T47D (cell line): Measurements from ENCODE around the gene P2RY4.

DNA sequence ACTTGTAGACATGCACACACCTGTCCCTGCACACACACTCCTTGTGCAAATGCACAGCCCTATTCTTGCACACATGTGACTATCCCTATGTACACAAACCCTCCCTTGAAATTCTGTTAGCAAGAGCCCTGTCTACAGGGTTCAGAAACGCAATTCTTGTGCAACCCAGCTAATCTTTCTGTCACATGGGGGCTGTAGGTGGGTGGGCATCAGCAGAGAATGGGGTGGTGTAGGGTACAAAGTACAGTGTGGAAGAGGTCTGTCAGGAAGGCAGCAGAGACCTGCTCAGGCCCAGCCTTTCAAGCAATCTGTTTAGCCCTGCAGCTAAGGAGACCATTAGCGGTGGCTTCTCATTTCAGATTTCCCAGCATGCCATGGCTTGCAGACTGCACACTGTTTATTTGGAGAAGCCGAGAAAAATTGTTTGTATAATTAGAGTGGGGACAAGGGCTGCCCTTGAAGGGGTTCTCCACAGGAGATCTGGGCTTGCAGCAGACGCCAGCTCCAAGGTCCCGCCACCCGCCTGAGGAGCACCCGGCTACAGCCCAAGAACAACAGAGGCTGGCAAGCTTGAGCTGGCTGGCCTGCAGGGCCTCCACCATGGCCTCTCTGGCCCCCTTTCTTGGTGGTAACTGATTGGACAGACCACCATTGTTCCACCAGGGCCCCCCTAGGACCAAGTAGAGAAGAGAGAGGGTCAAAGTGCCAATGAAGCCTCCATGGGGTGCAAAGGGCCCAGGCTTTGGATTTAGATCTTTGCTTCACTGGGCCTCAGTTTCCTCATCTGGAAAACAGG is 144.1 kb upstream of the PJA1 start:
- RRBS: no CpG with 5 or more reads among the region's 7 CpGs

GRCh38 chrX:70260077-70260418 is at the start of gene P2RY4:
P2RY4 (minus strand) TSS chrX:70260204.
- RRBS: no CpG with 5 or more reads among the region's 4 CpGs

DNA sequence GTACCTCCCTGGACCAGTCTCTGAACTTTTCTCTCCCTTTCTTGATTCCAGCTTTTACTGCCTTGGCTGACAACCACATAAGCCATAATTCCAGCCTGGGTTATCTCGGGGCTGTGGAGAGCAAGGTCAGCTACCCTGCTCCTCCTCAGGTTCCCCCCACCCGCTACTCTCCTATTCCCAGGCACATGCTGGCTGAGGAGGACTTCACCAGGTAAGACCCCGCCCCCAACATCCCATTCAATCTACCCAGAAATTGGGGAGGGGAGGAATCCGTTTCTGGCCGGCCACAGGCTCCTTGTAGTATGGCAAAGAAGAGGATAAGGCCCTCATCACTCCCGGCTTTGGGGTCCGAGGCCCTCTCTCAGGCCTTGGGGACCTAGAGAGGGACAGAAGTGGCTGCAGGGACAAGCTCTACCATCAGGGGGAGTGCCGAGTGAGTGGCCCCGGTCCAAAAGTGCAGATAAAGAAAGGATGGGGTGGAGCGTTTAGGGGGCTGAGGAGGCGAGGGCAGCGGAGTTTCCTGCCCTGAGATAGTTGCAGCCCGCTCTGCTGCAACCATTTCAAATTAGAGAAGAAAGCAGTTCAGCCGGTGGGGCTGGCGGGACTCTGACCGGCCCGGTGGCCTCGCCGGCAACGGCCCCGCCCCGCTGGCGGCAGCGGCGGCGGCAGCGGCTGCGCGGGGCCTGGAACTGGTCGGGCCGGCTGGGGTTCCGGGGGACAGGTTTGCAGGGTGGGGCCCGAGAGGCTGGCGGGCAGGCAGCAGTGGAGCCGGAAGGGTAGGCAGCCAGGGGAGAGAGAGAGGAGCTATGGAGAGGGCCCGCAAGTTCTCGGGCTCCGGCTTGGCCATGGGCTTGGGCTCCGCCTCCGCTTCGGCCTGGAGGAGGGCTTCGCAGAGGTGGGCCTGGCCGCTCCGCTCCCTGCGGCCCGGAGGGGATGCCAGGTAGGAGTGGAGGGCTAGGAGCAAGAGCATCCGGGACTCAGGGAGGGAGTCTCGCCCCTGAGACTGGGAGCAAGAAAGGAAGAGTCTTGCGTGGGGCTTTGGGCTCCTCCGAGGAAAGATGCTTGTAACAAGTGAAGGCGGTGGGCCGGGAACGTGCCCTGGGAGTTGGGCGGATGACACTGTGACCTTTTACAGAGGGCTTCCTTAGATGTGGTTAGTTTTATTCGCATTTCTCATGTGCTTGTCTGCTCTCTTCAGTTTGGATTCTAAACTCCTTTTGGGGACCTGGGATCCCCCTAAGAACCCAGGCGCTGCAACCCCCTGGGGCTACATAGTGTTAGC is 7.6 kb downstream of the DLG3 start:
- RRBS: 1% methylated on average over 33 of the region's 56 CpGs

- RRBS: no CpG with 5 or more reads among the region's 7 CpGs
Measured at GRCh38 chrX:70491958-70492427, 47.4 kb downstream of the DLG3 start.

DNA sequence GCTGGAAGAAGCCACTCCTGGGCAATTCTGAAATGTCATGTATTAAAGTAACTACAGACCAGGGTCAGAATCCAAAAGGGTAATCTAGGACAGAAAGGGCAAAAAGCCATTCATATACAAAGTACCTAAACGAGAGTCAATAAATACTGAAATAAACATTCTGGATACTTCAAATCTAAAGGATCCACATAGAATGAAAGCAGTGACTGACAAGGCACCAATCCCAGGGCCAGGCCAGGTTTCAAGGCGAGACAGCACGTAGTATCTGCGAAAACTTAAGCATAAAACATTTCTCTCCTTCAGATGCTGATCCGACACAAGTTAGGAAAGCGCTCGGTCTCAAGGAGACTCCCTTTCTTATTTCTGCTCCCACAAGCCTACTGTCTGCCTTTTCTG is 901 bp downstream of the SNX12 start:
- RRBS: no CpG with 5 or more reads among the region's 7 CpGs

GRCh38 chrX:71103532-71103952 is 3.0 kb downstream of the CXorf65 start:
- RRBS: no CpG with 5 or more reads among the region's 6 CpGs

GRCh38 chrX:71108717-71109439 is 2.3 kb upstream of the CXorf65 start:
- RRBS: no CpG with 5 or more reads among the region's 8 CpGs

DNA sequence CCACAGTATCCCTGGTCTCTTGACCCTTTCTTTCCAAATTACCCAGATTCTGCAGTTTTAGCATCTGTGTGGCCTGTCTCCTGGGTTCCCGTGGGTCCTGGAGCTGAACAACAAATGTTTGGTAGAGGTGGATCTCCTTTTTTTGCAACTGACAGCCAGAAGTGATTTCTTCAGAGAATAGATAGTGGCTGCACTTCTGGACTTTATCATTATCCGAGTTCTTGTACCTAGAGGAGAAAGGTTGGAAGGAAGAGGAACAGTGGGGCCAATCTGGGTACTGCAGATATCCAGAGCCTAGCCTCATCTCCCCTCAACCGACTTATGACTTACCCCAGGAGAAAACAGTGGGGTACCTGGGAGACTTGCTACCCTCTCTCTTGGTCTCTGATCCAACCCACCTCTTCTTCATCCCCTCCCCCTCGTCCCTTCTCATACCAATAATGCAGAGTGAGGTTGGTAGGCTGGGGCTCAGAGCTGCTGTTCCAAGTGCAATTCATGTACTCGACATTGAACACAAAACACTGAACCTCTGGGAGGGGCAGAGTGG is 842 bp downstream of the IL2RG start:
- RRBS: no CpG with 5 or more reads among the region's 5 CpGs

- RRBS: no CpG with 5 or more reads among the region's 4 CpGs
Measured at GRCh38 chrX:71143633-71144004, 1.0 kb upstream of the NLGN3 start.

DNA sequence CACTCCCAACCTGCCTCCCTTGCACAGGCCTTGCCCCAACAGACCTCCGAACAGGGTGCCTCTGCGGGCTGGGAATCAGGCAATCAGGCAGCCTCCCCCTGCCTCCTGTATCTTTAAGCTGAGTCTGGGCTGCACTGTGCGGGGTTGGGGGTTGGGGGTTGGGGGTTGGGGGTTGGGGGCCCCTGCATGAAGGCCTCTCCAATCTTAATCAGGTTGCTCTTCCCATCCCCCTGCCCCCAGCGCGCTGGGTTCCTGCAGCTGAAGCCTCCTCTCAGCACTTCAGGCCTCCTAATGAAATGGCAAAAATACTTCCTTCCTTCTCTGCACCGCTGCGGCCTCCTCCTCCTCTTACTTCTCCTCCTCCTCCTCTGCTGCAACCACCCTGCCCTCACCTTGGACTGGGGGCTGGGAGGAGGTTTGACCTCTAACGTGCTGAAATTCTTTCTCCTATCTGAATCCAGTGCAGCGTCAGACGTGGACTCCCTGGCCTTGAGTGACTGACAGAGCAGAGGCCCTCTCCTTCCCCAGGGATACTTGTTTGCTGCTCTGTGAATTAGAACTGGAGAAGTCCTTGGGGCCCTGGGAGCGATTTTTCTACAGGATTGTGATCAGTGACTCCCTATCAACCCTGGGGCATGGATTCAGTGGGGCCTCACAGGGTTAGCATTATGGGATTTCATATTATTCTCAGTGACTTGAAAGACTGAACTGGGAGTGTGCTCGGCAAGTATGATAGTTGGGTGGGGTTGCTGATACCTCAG is 26.7 kb downstream of the NLGN3 start:
- RRBS: no CpG with 5 or more reads among the region's 12 CpGs

GRCh38 chrX:71283780-71284588 is 549 bp downstream of the NONO start:
- RRBS: no CpG with 5 or more reads among the region's 37 CpGs

- RRBS: no CpG with 5 or more reads among the region's 6 CpGs
Measured at GRCh38 chrX:71296780-71297184, 4.8 kb upstream of the ITGB1BP2 start.

DNA sequence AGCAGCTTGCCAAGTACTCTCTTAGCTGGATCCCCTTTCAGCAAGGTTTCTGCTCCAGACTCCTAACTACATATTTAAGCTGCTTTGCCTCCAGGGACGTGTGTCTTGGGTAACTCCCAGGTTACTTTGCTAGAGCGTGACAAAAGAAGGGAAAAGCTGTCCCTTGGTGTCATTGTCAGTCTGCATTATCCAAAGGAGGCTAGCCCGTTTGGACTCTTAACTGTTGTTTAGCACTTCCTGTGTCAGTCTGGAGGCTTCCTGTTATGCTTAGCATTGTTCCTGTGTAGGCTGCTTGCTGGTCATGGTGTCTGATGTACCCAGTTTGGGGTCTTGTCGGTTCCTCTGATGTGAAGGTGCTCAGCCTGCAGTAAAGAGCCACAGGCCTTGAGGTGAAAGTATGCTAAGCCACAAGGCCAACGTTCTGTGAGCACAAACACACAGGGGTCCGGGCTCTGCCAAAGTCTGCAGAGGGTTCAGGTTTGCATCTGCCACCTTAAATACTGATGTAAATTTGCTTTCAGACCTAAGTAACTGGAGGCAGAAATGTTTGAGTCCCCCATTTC is 11.5 kb downstream of the CXCR3 start:
- RRBS: no CpG with 5 or more reads among the region's 6 CpGs

GRCh38 chrX:71619037-71619683 is 849 bp upstream of the CXCR3 start:
- RRBS: no CpG with 5 or more reads among the region's 11 CpGs

DNA sequence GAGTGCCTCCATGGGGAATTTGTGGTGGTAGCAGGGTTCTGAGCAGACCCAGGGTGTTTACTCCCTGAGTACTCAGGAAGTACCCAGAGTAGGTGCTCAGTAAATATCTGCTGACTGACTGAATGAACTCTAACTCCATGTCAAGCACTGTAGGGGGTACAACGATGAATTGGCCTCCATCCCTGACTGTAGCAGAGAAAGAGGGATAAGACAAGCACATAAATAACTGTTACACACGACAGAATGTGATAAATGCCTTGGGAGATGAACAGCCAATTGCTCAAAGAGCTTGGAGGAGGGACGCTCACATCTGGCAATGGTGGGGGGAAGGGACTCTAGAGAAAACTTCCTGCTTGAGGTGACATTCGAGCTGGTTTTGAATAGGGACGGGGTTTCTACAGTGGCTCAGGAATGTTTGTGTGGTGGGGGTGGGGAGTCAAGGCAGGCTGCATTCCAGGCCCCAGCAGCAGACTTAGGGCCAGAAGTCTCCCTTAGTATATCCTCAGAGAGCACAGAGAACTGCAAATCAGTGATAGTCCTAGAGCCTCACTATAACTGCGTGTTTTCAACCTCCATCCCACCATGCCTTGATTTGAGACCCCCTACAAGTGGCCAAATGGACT is 47.1 kb downstream of the NHSL2 start:
- RRBS: no CpG with 5 or more reads among the region's 6 CpGs

- RRBS: no CpG with 5 or more reads among the region's 6 CpGs
Measured at GRCh38 chrX:71996739-71997188, 86.1 kb downstream of the NHSL2 start.

GRCh38 chrX:72062745-72063348 is 118.7 kb upstream of the PIN4 start:
- RRBS: no CpG with 5 or more reads among the region's 6 CpGs

- RRBS: no CpG with 5 or more reads among the region's 21 CpGs
Measured at GRCh38 chrX:72068962-72069868, 112.3 kb upstream of the PIN4 start.

- RRBS: no CpG with 5 or more reads among the region's 37 CpGs
Measured at GRCh38 chrX:72255212-72256031, 16.6 kb upstream of the ERCC6L start.